Cardiac ventricle fibroblast (primary cell): ENCODE results near the genes ZNF549 and ZNF530.

DNA sequence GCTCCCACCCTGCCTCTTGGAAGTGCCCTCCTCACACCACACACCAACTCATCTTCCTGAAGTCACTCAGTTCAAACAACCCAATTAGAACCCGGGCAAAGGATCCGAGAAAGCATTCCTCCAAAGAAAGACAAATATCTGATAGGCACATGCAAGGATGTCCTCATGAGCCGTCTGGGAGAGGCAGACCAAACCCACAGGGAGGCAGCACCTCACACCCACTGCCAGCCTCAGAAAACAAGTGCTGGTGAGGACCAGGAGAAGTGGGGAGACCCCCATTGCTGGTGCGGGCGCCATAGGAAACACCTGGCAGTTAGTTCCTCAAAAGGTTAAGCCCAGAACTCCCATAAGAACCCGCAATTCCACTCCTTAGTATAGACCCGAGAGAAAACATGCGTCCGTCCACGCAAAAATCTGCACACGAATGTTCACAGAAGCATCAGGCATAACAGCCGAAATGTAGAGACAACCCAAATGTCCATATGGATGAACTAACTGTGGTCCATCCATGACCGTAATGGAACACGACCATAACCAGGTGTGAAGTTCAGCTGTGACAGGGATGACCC is 8.0 kb downstream of the ZNF787 start:
- RAMPAGE, long total RNA, result no peak

GRCh38 chr19:56301096-56301407 is 13.6 kb downstream of the ZSCAN5A start:
- RAMPAGE, long total RNA, result no peak

DNA sequence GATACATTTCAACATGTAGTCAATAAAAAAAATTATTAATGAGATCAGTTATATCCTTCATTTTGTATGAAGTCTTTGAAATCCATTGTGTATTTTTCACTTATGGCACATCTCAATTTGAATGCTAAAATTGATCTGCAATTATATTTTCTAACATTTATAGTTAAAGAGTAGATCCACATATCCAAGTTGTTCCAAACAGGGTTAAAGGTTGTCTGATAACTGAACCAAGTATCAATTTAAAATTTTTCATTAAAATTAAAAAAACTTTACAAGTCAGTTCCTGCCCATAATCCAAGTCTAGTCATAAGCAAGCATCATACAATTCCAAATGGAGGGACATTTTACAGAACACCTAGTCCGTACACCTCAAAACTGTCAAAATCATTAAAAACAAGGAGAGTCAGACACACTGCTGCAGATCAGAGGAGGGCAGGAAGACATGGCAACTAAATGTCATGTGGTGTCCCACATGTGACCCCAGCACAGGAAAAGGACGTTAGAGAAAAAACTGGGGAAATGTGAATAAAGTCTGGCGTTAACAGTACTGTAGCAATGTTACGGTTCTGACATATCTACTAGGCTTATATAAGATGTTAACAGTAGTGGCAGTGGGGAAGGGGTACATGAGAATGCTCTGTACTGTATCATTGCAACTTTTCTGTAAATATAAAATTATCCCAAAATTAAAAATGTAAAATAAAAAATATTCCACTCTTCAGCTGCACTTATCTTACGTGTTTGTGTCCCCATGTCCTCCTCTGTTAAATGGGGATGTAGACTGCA is 2.4 kb downstream of the ZSCAN5A start:
- RAMPAGE, long total RNA, result no peak

DNA sequence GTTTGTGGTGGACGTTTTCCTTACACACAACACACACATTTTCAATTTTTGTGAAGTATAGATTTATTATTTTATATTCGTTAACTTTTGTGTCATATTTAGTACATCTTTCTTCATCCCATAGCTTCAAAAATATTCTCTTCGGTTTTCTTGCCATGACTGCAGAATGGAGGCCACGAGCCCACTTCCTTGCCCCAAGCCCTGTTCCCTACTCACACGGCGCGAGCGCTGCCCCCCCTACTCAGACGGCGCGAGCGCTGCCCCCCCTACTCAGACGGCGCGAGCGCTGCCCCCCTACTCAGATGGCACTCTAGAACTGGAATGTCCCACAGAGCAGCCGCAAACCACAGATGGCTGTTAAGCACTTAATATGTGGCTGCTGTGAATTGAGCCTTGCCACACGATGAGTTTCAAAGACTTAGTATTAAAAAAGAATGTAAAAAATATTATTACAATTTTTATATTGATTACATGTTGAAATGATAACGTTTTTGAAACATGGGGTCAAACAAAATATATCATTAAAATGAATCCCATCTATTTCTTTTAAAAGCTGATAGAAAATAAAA is 102.3 kb upstream of the PEG3 start:
- RAMPAGE, long total RNA, result no peak

DNA sequence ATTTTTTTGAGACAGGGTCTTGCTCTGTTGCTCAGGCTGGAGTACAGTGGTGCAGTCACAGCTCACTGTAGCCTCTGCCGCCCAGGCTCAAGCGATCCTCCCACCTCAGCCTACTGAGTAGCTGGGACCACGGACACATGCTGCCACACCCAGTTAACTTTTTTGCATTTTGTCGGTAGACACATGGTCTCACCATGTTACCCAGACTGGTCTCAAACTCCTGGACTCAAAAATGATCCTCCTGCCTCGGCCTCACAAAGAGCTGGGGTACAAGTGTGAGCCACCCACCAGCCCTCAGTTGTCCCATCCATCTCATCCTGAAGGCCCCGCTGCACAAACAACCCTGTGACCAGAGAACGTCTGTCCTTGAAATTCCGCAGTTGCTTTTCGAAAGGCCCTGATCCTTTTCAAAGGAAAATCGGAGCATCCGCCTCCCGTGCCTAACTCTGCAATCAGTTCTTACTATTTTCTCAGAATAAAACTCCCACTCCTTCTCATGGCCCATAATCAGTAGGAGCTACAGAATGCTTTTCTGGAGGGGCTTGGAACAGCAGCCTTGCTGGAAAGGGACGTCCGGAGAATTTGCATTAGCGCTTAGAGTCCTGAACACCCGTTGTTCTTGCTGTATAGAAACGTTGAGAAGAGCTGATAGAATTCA is 138.3 kb upstream of the USP29 start:
- RAMPAGE, long total RNA, result no peak

DNA sequence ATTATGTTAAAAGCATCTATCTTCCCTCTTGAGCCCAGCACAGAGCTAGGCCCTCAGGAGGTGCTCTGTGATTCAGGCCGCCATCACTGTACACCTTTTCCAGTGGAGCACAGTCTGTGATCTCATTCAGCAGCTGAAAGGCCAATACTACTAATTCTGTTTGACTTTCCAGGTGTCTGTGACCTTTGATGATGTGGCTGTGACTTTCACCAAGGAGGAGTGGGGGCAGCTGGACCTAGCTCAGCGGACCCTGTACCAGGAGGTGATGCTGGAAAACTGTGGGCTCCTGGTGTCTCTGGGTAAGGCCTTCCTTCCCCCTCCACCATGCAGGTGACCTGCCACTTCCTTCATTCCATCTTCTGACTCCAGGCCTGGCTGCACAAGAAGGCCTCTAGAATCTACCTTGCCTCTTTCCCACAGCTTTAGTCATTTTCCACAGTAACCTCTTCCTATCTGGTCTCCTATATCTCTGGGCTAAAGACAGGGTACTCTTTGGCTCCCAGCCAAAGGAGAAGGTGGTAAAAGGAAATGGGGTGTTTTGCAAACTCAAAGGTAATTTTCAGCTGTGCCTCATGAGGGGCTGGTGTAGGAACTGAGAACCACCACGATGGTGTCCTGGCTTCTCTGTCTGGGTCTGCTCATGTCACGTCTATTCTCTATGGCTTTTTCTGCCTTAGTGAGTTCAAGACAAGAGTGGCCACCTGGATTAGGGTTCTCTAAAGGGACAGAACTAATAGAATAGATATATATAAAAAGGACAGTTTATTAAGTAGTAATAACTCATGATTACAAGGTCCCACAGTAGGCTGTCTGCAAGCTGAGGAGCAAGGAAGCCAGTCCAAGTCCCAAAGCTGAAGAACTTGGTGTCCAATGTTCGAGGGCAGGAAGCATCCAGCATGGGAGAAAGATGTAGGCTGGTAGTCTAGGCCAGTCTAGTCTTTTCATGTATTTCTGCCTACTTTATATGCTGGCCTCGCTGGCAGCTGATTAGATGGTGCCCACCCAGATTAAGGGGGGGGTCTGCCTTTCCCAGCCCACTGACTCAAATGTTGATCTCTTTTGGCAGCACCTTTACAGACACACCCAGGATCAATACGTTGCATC is 2.8 kb downstream of the ZNF264 start:
- RAMPAGE, long total RNA, result no peak

DNA sequence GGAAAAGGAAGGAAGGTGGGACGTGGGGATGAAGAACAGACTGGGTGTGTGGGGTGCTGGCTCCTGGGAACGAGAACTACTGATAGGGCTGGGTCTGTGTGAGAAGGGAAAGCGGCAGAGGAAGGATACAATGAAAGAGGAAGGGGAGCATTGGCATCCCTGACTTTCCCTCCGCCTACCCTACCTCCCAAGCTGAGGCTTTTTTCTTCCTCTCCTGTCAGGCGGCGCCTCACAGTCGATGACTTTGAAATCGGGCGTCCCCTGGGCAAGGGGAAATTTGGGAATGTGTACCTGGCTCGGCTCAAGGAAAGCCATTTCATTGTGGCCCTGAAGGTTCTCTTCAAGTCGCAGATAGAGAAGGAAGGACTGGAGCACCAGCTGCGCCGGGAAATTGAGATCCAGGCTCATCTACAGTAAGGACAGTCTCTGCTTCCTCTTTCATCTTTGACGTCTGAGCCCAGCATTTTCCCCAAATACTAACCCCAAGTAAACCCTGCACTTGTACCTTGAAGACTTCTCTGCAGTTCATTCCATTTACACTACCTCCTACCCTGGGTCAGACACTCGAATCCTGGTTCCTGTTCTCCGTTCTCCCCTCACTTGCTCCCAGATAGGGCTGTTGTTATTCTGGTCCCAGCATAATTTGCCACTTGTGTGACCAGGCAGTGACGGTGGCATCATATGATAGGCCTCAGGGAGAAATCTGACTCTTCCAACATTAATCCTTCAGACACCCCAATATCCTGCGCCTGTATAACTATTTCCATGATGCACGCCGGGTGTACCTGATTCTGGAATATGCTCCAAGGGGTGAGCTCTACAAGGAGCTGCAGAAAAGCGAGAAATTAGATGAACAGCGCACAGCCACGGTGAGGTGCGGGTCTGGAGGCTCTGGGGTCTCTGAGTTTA is 1.2 kb downstream of the AURKC start:
- RAMPAGE, long total RNA, result no peak

GRCh38 chr19:57317480-57317960 is 2.8 kb upstream of the ZNF543 start:
- RAMPAGE, long total RNA, result no peak

DNA sequence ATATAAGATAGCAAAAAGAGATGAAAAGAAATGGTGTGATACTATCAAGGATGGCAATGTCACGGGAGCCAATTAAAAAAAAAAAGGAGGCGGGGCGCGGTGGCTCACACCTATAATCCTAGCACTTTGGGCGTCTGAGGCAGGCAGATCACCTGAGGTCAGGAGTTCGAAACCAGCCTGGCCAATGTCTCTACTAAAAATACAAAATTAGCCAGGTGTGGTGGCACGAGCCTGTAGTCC is 3.0 kb upstream of the ZNF749 start:
- RAMPAGE, long total RNA, result no peak

DNA sequence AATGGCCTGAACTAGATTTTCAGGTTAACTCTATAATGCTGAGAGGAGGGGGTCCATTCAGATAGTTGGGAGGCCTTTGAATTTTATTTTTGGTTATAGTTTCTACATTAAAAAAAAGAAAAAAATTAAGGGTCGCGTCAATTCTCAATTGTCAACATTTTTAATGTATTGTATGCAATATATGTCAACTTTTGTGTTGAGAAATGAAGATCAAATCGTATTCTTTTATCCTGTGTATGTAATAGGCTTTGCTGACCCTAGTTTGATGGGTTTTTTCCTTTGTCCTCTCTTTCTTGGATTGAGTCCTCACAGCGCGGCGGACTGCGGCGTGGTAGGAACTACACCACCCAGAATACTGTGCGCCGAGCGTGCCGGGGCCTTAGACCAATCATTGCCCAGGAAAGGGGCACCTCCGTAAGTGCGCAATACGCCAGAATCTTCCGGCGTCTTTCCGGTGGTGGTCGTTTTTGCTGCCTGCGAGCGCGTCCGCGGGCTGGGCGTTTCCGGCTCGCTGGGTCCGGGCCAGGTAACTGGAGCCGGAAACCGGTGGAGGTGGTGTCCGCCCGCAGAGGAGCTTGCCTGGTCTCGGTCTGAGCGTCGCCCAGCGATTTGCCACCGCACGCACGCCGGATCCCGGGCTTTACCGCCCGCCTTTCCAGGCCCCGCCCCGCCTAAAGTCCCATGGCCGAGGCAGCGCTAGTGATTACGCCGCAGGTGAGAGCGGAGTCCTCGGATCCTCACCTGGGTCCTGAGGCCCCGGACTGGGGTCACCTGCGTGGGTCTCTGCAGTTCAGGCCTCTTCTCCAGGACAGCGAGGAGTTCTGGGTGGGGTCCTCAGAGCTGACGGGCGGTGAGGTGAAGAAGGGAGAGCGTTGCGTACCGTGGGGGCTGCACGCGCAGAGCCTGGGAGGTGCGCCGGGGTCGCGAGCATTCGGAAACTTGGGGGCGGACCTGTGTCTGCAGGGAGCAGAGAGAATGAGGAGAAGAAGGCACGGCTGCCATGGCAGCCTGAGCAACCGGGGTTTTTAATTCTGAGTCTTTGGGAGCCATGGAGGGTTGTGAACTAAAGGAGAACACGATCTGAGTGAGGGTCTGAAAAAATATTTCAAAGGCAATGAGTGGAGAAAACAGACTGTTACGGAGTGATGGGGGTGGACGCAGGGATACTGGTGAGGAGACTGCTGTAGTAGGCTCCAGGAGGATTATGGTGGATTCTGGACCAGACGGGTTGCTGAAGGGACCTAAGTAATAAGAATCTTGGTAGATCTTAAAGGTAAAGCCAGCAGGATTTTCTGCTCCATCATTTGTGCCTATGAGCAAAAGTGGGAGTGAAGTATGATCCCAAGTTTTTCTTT is at the start of gene ZNF549:
Gene ZNF549, plus strand, starts transcription at position 464 of the 1,355 bp plus-strand sequence.
- RAMPAGE, long total RNA, result no peak

DNA sequence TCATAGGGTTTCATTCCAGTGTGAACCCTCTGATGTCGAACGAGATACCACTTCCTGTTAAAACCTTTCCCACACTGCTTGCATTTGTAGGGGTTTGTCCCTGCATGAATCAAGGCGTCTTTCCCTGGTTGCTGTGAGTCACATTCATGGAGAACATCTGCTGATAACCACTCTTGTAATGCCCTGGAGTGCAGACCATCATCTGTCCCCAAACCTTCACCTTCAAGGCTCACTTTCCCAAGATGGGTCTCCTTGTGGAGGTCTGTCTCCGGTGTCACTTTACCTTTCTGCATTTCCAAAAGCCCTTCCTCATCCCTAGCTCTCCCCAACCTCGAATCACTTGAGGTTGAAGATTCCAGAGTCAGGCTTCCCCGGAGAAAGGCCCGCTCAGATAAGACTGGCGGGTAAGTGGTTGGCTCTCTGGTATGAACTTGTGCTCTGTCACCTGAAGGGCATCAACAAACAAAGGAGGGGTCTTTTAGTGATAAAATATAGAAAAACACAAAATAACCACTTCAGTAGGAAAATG is 12.1 kb downstream of the ZNF550 start:
- RAMPAGE, long total RNA, result no peak

DNA sequence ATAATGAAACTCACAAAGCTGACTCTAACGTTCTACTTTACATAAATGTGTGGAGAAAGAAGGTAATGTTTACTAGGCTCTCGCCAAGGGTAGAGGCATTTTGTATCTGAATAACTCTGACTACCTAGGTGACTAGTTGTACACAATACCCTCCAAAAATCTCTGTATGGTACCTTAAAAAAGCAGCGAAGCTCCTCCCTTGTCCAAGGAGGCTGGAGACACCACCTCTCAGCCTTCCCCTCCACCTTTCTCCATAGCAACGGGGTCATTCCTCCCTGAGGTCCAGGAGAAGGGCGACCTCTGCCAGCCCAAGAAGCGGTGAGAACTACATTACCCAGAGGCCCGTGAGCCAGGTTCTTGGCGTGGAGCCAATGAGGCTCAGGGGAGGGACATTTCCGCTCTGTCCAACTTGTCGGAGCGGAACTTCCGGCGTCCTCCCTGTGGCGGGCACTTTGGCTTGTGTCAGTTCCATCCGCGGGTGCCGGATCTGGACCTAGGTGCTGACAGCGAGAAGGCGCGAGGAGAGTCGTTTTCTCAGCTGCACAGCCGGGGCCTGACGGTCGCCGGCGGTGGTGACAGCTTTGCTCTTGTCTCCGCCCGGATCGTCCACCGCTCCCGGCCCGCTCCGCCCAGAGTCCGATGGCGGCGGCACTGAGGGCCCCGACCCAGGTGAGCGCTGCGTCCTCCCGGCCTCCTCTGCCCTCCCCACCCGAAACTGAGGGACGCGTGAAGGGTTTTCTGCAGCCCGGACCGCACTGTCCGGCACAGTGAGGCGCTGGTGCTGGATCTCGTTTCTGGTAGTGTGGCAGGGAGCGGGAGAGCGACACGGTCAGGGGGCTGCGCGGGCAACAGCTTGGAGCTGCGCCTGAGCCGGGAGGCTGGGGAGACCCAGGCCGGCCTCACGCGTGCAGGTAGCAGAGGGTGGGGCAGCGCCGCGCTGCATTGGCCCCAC is at the start of gene ZNF530:
Gene ZNF530, plus strand, starts transcription at position 420 of the 952 bp plus-strand sequence.
- RAMPAGE, long total RNA, result no peak

DNA sequence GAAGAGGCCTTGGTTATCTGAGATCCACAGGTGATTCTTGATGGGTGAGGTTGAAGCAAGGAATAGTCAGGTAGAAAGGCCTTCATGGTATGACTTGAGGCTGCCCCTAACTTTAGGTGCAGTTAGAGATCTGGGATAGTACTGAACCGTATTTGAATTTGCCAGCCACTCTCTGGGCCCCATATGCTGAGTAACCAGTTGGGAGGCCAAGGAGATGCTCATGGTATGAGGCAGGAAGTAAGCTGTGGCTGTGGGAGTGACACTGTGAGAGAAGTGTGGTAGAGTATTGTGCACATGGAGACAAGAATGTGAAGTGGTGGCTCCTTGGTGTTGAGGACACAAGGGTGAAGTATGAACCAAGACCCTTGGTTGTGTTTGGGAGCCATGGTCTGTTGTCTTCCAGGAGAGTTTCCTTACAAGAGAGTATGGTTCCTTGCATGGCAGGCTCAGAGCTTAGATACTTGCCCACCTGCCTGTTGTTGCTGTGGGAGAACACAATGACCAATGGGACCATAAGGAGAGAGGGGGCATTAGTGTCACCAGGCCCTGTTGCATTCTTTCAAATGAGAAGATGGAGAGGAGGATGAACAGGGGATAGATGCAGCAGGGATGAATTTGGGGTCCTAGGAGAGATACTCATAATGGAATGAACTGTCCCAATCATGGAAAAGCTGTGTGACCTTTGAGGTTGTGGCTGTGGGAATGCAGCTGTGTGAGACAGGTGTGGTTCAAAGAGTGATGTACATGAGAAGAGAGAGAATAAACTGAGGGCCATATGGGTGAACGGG is 2.5 kb downstream of the ZNF551 start:
- RAMPAGE, long total RNA, result no peak

DNA sequence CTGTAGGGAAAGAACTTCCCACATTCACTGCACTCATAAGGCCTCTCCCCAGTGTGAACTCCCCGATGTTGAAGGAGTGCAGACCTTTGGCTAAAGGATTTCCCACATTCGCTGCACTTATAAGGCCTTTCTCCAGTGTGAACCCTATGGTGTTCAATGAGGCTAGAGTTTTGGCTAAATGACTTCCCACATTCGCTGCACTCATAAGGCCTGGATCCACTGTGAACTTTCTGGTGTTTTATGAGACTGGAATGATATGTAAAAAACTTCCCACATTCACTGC is 7.2 kb downstream of the ZNF154 start:
- RAMPAGE, long total RNA, result no peak

DNA sequence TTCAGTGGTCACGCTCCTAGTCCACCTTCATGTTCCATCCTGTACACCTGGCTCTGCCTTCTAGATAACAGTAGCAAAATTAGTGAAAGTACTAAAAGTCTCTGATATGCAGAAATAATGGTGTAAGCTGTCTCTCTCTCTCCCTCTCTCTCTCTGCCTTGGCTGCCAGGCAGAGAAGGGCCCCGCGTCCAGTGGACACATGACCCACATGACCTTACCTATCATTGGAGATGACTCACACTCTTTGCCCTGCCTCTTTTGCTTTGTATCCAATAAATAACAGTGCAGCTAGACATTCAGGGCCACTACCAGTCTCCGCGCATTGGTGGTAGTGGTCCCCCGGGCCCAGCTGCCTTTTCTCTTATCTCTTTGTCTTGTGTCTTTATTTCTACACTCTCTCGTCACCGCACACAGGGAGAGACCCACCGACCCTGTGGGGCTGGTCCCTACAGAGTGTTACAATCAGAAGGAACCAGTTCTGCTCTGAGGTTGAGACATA is 7.8 kb upstream of the ZNF776 start:
- RAMPAGE, long total RNA, result no peak

GRCh38 chr19:57753724-57754731 is 7.4 kb downstream of the ZNF776 start:
- RAMPAGE, long total RNA, result no peak

DNA sequence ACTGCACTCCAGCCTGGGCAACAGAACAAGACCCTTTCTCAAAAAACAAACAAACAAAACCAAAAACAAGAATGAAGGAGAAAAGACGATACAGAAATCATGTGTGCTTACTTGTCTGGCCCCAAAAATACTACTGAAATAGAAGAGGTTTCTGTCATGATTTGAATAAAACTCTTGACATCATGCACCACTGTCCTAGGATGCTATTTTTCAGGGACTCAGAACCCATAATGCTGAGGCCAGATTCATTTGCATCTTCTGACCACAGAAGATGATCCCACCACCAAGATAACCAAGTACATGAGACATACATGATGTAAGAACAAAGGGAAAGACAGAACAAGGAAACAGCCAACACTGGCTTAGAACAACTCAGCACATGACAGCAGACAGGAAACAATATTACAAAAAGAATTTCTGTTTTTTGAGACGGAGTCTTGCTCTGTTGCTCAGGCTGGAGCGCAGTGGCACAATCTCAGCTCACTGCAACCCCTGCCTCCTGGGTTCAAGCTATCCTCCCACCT is 2.5 kb downstream of the ZNF552 start:
- RAMPAGE, long total RNA, result no peak

DNA sequence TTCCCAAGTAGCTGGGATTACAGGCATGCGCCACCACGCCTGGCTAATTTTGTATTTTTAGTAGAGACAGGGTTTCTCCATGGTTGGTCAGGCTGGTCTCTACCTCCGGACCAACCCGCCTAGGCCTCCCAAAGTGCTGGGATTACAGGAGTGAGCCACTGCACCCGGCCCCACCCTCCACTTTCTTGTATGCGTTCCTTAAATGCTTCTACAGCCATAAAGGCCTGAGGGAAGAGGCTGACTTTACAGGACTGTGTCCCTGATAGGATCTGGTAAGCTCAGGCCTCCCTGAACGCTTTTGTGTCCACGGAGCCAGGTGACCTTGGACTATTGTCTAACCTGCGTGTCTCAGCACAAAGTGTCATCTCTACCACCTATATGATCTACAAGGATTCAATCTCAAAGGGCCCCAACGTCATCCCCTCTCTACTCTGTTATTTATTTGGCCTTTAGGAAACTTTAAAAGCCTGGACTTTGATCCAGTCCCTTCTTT is 803 bp downstream of the ZNF552 start:
- RAMPAGE, long total RNA, result no peak

- RAMPAGE, long total RNA, result no peak
These were observed 8.3 kb upstream of the ZNF587 start for GRCh38 chr19:57841256-57841827.

DNA sequence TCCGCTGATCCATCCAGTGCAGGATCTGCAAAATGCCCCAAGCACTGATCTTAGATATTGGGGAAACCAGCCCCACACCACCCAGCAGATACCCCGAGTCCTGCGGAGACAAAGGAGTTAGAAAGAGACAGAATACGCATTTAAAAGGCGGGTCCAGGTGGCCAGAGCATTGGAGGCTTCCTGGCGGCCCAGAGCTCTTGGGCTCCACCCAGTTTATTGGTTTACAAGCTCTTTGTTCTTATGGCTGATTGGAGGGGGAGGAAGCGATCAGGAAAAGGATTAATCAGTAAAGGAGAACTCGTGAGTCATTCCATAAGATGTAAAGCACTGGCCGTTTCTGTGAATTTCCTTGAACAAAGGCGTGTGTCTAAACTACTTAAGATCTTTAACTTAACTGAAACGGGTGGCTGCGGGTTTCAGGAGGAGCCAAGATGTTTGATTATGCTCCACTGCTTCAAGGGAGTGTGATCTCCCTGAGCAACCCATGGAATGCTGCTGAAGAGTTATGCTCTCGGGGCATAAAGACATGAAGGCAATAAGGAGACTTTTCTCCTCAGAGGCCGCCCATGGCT is 964 bp downstream of the ZNF587 start:
- RAMPAGE, long total RNA, result no peak